SEM (cell line): ENCODE results near the gene ABTB3.

- PRO-cap: no peak
Observed at GRCh38 chr12:106245800-106246497, 1.9 kb downstream of the CKAP4 start.

GRCh38 chr12:106246785-106247198 lies 1.0 kb downstream of the CKAP4 start:
- PRO-cap: no peak

DNA sequence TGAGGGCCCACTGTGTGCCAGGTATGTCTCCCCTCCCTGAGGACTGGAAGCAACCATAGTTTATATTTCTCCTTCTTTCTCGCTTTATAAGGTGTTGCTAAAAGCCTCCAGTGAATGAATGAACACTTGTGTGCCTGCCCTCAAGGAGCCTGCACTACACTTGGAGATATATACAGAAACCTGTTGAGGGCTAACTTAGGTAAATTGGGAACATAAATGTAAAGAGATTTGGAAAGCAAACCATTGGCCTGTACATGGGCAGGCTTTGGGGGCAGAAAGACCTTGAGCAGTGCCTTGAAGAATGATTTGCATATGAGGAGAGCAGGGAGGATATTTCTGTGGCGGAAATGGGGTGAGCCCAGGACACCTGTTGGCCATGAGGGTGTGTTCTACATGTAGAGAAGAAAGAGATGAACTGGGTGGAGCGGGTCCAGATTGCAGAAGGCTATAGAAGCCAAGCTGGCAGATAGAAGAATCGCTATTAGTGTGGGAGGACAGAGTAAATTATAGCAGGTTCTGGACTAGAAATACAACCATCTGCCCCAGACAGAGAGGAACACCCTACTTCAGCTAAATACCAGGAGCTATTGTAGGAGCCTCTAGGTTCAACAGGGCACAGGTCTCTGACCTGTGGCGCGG lies 1.9 kb upstream of the CKAP4 start:
- PRO-cap: no peak

GRCh38 chr12:106305221-106305853 lies 2.8 kb downstream of the TCP11L2 start:
- PRO-cap: no peak

DNA sequence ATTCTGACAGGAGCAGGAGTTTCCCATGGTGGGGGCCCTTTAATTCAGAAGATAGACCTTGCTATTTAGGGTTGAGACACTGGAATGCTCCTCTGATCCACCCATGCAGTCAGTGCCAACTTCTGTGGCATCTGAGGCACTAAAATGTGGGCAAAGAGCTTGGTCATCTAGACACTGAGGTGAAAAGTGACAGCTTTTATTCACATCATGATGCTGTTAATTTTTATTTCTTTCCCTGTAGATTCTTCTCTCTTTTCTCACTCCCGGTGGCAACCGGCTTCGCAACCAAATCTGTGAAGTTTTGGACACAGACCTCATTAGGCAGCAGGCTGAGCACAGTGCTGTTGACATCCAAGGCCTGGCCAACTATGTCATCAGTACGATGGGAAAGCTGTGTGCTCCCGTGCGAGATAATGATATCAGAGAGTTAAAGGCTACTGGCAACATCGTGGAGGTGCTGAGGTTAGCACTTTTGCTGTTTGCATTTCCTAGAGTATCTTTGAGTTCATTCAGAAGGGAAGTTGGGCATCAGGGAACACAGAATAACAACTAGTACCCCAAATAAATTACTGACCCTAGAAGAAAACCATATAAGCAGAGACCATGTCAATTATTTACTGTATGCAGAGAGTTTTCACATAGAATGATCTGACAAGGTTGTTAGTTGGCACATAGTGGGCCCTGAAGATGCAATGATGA lies 18.9 kb downstream of the TCP11L2 start:
- PRO-cap: no peak

GRCh38 chr12:106766232-106766936 lies 8.1 kb upstream of the RIC8B start:
- PRO-cap: no peak

- PRO-cap: no peak
Observed at GRCh38 chr12:106838441-106838640, 63.9 kb downstream of the RIC8B start.

- PRO-cap: no peak
Observed at GRCh38 chr12:106842338-106843012, 68.0 kb downstream of the RIC8B start.

- PRO-cap: bidirectional peak, plus-strand start at chr12:106955907, minus-strand start at chr12:106955554
Observed at GRCh38 chr12:106955031-106955588, 597 bp upstream of the TMEM263 start.

DNA sequence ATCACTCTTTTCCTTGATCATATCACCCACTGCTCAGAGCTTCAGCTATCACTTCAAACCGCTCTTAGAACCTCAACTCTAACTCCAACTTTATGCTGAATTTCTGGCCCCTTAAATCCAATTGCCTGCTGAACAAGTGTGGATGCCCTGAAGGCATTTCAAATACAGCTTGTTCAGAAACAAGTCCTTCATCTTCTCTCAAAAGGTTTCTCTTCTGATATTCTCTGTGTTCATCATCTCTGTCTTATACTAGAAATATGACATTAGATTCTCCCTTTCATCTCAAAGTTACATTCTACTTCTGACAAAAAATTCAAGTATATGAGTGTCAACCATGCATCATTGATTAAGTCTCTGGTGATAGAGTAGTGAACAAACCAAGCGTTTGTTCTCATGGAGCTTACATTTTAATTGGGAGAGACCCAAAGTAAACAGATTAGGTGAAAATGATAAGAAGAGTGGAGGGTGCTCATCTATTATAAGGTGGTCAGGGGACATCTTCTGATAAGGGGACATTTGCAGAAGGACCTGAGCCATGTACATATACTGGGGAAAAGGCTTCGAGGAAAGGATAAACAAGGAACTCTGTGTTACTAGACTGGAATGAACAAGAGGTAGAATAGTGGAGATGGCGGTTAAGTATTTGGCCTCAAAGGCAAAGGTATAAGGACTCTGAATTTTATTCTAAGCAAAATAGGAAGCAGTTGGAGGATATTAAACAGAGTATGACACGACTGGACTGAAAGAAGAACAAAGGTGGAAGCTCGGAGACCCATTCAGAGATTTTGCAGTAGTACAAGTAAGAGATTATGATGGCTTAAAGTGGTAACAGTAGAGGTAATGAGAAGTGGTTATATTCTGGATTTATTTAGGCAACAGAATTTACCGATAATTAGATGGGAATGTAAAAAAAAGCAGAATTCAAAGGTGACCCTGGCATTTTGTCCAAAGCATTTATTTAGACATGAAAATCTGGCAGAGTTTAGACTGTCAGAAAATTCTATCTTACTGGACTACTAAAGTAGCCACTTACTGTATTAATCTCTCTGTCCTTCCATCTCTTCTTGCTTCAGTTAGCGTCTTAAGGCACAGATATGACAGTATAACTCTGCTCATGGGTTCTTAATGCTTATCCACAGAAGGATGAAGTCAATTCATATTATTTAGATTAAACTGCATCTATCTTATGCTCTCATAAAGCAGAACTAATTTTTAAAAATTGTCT lies 7.3 kb downstream of the TMEM263 start:
- PRO-cap: no peak

GRCh38 chr12:107074034-107074752 lies 19.2 kb downstream of the CRY1 start:
- PRO-cap: no peak

GRCh38 chr12:107317759-107318635 lies at the start of gene ABTB3:
TSS of gene ABTB3 (plus strand) at chr12:107318434.
- PRO-cap: unidirectional peak, plus-strand start at chr12:107318421

DNA sequence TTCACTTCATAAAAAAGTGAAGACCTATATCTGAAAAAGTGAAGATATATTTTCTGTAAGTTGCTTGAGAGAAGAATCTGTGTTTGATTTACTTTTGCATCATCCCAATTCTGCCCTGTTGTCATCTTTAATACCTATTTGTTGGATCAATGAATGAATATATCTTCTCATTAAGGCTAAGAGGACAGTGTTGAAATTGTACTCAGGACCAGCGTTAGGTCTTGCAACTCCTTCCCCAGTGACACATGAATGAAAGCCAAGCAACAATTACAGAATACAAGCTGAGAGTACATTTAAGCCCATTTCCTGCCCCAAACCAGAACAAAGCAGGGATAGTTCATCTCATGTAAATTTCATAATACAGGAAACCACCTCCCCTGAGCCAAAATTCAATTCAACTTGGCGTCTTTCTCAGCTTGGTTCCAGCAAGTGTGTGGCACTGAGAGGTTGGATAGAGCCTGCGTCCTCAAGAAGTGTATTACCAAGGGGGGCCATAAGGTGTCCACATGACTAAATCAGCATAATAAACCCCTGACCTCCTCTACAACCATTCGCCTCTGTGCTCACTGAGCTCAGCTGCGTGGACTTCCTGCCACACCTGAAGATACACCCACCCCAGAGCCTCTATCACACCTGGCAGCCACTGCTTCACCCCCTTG lies 53.9 kb downstream of the ABTB3 start:
- PRO-cap: no peak

- PRO-cap: no peak
Observed at GRCh38 chr12:107634520-107634994, 51.0 kb upstream of the PWP1 start.

GRCh38 chr12:107657599-107658528 lies 27.7 kb upstream of the PWP1 start:
- PRO-cap: no peak

DNA sequence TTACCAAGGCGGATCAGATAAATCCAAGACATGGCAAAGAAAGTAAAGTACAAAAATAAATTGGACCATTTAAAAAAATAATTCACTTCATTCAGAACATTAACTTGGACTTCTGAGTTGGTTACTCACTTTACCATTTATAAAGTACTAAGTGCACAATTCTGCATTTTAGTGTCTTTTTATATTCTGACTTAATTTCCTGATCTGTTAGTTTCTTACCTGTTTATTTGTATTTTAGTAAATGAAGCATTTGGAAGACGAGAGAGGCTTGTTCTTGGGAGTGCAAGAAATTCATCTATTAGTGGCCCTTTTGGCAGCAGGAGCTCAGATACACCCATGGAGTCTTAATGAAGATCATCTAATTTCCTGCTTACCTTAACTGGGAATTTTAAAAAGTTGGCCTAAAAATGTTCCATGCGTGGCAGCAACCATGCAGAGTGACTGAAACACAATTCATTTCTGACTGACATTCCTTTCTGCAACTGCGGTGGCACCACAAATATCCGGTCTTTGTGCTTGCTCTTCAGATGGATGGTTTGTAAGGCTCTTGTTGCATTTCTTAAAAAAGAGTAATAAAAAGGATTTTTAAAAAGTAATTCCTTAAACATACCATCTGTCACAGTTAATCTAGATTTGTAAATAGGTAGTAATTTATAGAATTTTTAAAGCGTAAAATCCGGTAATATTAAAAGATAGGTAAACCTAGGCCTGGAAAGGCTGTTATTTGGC lies 26.4 kb downstream of the PWP1 start:
- PRO-cap: no peak

DNA sequence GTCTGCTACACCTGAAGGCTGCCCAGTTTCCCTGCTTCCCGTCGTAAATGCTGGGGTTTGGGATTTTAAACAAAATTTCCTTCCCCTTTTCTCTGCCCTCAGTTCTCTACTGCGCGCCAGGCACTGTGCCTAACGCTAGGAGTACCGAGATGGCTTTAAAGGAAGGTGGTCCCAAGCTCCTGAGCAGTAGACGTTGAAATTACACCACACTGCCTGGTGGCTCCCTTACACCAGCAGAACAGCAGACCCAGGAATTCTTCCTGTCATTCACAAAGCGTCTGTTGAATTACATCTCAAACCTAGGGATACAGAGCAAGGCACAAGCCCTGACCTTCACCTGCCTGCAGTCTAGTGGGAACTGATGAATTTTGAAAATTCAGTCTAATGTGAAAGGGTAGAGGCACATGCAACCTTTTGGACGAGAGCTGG lies 657 bp upstream of the PRDM4 start:
- PRO-cap: no peak

DNA sequence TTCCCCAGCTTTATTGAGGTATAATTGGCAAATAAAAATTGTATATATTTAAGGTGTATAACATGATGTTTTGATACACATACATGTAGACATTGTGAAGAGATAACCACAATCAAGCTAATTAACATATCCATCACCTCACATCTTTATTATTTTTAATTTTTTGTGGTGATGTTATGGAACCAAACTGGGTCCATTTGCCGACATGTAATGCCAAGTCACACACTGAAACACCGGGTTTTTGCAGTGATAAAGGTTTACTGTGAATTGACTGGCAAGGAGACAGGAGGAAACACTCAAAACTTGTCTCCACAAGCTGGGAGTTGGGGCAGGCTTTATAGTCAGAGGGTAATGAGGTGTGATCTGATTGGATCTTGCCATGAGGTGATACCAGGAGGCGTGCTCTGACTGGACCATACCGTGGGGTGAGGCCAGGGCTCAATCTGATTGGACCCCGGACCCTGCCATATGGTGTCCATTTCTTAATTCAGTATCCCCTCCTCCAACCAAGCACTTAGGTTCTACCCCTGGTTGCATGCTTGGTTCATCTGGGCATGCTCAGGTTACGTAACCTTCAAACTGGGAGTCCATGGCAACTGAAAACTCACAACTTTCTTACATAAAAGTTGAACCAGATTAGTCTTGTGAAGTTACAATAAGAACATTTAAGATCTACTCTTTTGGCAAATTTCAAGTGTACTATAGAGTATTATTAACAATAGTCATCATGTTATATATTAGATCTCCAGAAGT lies 11.7 kb upstream of the WSCD2 start:
- PRO-cap: no peak

- PRO-cap: no peak
Observed at GRCh38 chr12:108129934-108130474, 916 bp downstream of the WSCD2 start.

DNA sequence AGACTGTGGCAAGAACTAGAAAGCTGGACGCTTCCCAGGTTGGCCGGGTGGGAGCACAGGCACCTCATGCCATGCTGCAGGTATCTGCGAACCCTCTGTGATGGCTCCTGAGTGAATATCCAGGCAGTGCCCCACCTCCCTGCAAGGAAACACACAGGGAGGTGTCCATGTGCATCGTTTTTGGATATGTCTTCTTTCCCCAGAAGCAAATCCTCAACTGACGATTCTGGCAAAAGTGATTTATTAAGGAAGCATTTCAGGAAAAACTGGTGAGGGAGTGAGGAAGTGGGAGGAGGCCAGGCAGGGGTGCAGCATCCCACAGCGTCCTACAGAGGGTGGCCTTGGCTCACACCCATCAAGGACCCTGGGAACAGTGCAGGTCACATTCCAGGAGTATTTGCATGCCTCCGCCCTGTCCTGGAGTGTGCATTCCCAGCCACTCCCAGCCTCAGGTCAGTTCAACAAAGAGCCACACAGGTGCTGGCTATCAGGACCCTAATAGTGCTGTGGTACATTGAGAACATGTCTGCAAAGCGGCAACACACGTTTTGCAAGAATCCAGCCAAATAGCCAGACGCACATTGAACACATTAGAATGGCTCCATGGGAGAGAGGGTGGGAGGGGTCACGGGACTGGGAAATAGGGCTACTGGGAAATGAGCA lies 36.8 kb downstream of the CMKLR1 start:
- PRO-cap: no peak